Thoracic aorta endothelial cell (primary cell): Measurements from ENCODE around the genes ADRA2C, OTOP1, CYTL1 and CRMP1.

GRCh38 chr4:3526500-3526982, 5.7 kb downstream of the LRPAP1 start:
- CAGE, long polyA plus RNA, result no peak

DNA sequence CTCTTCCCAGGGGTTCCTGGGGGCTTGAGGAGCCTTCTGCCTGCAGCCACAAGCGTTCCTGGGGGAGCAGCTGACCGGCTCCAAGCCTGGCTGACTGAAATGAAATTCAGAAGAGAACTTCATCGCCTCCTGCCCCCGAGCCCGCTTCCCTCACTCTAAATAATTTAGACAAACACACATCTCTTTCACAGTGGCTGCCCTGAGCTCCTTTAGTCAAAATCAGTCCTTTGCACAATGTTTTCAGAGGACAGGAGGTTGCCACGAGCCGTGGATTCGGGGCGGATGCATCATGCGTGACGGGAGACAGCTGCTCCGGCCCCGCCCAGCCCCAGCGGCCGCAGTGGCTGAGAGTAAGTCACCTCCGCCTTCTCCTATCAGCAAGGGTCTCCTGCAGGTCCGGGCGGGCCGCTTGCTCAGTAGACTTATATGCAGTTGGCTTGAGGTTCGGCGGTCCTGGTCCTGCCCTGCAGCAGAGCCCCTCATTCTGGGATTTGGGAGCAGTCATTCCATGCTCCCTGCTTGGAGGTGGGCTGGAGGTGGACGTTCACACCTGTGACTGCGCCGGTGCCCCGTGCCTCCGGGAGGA, 86.5 kb upstream of the ADRA2C start:
- CAGE, long polyA plus RNA, result no peak

GRCh38 chr4:3766297-3766743, at the start of gene ADRA2C:
TSS of gene ADRA2C (plus strand) at chr4:3766385.
- CAGE, long polyA plus RNA, result no peak

- CAGE, long polyA plus RNA, result no peak
These were observed 114.3 kb downstream of the ADRA2C start for GRCh38 chr4:3880515-3880911.

DNA sequence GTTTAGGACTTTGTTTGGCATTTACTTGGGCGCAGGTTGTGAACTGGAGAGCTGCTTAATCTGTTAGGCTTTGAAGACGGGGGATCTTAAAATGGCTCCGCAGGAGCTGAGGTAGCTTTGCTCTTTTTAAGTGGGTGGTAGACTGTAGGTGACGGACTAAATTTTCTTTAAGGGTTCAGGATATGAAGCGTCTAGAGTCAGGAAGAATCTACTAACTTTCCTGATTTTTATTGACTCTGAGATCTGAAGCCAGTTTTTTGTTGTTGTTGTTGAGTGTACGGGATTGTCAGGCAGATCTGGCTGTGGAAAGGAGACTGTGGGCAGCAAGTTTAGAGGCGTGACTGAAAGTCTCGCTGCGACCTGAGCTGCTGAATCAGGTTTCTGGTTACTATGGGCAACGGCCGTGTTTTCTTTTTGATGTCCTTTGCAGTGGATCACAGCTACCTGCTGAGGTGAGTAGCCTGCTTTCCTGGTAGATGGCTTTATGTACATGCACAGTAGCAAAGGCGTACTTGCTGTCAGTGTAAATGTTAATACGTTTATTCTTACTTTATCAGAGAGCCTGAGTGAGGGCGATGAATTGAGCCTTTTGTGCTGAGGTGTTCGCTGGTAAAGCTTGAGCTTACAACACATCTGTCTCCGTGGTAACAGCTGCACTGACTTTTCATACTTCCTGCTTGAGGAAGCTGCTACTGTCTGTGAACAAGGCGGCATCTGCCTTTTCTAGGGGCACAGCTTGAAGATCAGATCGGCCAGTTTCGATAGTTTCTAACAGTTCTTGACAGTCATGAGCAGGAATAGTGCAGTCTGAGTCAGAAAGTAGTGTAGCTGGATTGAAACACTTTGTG, 193.8 kb downstream of the OTOP1 start:
- CAGE, long polyA plus RNA, result no peak

GRCh38 chr4:4107317-4107837, 119.4 kb downstream of the OTOP1 start:
- CAGE, long polyA plus RNA, result no peak

DNA sequence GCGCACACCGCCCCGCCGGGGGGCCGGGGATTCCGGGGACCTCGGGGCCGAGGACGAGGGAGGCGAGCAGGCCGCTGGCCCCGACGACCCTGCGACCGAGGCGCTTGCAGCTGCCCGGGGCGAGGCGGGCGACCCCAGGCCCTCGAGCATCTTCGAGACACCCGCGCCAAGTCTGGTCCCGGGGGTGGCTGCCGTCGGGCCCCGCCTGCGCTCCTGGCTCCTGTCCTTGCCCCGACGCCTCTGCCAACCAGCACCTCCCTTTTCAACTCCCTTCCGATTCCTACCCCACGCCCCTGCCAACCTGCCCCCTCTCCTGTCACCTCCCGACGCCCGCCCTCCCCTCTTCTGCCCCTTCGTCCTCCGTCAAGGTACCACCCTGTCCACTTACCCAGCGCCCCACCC, at the start of gene OTOP1:
TSS of gene OTOP1 (minus strand) at position 215 of the 402 bp plus-strand sequence.
- CAGE, long polyA plus RNA, result no peak

DNA sequence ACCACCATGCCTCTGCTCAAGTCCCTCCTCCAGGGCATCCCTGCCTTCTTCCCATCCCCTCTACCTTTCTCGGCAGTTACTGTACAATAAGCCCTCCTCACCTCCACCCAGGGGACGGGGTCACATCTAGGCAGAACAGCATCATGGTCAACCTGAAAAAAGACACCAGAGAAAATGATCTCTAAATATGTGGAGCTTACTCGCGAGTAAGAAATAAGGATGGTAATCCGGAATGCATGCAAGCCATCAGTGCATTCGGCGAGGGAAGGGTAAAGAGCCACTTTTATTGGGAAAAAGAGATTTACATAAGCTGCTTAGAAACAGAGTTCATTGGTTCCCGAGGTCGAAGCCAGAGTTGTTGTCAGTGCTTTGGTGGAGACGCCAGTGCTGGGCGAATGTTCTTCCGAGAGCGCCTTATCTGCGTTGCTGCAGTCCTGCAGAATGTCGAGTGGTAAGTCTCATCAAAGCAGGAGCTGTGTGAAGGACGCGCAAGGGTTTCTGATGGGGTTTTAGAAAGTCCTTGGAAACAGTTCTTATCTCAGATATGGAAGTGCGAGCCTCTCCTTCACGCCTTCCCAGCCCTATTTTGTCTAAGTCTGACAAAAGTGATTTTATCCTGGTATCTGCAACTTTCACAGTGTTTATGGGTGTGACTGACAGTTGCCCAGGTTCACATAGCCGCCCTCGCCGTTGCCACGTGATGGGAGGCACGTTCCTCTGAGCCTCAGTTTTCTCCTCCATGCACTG, 47.5 kb upstream of the NSG1 start:
- CAGE, long polyA plus RNA, result no peak

GRCh38 chr4:4502703-4503238, 39.1 kb downstream of the STX18 start:
- CAGE, long polyA plus RNA, result no peak

GRCh38 chr4:4540927-4541655, 757 bp downstream of the STX18 start:
- CAGE, long polyA plus RNA, result no peak

DNA sequence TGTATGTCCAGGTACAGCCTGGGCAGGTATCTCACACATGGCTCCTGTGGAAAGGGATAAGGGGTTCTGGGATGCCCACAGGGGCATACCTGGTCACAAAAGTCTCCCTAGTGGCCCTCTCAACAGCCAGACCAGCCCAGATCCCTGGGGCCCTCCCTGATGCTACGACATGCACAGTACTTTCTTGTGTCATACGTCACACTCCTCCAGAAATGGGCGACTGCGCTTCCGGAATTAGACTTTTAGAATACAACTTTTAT, 2.2 kb downstream of the CYTL1 start:
- CAGE, long polyA plus RNA, result no peak

- CAGE, long polyA plus RNA, result no peak
These were observed at the start of gene CYTL1 for GRCh38 chr4:5019175-5019674. TSS of gene CYTL1 (minus strand) at chr4:5019458.

- CAGE, long polyA plus RNA, result no peak
These were observed 271.3 kb downstream of the EVC2 start for GRCh38 chr4:5437133-5437453.

- CAGE, long polyA plus RNA, result no peak
These were observed 43.0 kb downstream of the EVC2 start for GRCh38 chr4:5665360-5665777.

GRCh38 chr4:5796787-5797367, 85.9 kb downstream of the EVC start:
- CAGE, long polyA plus RNA, result no peak

DNA sequence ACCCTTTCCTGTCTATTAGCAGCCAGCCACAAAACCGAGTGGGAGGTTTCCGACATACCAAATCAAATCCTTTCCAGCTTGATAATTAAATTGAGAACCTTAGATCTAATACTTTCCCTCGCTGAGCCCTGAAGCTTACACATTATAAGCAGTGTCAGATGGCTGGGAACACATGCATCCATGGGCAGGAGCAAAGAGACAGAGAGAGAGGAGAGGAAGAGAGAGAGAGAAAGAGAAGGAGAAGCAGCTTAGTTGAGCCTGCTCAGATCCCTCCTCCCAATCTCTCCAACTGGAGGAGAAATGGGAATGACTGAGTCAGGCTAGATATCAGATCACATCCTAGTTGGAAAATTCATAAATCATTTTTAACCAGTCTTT, 57.4 kb downstream of the CRMP1 start:
- CAGE, long polyA plus RNA, result no peak

DNA sequence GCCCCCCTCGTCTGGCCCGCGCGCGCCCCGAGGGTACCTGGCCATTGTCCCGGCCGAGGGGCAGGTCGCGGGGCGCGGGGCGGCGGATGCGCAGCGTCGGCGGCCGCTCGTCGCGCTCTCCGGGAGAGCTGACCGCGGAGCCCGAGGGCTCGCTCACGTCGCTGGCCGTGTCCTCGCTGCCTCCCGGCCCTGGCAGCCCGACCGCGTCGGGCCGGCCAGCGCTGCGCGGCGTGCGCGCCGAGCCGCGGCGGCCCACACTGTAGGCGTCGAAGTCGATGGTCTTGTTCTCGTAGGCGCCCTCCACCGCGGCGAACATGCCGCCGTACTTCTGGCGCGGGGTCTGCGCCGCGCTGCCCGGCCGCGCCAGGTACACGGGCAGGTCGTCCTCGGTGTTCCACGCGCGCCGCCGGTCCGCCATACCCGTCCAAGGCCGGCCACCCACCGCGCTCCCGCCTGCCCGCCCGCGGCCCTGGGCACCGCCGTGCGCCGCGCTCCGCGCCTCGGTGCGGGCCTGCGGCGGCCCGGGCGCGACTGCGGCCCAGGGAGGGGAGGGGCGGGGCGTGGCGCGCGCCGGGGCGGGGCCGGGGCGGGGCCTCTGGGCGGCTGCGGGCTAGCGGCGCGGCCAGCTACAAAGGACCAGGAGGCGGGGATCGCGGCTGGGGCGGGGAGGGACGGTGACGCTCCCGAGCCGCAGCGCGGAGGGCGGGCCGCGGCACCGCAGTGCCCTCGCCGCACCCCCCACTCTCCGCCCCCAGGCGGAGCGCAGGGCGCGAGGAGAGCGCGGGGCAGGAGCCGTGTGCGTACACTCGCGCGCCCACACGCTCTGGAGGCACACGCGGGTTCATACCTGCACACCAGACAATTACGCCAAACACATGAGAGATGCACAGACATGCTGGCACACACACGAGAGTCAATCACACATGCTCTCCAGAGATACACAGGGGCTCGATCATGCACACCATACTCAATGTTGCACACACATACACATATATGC, at the start of gene CRMP1:
TSS of gene CRMP1 (minus strand) at position 535 of the 997 bp plus-strand sequence.
- CAGE, long polyA plus RNA, result no peak

DNA sequence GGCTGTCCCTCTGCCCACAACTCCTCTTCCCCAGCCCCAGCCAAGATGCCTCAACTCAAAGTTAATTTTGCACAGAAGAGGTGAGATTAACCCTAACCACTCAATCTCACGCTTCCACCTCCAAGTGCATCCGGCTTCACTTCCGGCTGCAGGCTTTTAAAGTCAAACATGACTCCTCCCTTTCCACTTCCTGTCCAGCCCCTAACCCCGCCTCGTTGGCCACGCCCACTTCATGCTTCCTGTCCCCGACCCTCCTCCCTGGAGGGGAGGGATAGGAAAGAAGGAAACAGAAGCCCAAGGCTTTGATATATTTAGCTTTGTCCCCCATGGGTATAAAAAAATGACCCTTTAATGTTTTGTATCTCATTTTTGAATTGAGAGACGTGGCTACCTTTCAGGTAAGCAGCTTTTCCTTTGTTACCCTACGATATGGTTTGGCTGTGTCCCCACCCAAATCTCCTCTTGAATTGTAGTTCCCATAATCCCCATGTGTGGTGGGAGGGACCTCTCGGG, 22.4 kb downstream of the JAKMIP1 start:
- CAGE, long polyA plus RNA, result no peak

- CAGE, long polyA plus RNA, result no peak
These were observed 2.1 kb upstream of the WFS1 start for GRCh38 chr4:6267500-6268023.

DNA sequence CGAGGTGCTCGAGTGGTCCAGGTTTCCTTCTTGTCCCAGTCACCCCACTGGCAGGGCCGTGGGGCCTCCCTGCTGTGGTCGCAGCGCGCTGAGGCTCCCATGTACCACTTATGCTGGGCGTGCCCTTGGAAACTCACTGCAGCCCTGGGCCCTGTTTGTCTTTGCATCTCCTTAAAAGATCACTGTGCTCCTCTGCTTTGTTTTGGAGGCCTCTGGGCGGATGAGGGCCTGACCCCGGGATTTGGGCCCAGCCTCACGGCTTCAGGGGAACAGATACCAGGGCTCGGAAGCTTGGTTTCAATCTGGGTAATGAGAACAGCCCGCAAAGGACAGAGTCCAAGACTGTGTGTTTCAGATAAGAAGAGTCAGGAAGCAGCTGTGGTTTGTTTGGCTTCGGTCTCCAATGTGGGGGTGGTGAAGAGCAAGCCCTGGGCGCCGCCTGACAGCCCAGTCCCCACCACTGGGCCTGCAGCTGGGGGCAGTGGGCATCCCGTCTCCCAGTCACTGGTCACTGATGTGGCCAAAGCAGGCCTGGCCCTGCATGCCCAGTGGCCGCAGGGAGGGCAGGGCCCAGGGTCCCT, 9.0 kb downstream of the WFS1 start:
- CAGE, long polyA plus RNA, result no peak